AG10803 (cell line): ENCODE measurements around a stretch of chr14.

DNA sequence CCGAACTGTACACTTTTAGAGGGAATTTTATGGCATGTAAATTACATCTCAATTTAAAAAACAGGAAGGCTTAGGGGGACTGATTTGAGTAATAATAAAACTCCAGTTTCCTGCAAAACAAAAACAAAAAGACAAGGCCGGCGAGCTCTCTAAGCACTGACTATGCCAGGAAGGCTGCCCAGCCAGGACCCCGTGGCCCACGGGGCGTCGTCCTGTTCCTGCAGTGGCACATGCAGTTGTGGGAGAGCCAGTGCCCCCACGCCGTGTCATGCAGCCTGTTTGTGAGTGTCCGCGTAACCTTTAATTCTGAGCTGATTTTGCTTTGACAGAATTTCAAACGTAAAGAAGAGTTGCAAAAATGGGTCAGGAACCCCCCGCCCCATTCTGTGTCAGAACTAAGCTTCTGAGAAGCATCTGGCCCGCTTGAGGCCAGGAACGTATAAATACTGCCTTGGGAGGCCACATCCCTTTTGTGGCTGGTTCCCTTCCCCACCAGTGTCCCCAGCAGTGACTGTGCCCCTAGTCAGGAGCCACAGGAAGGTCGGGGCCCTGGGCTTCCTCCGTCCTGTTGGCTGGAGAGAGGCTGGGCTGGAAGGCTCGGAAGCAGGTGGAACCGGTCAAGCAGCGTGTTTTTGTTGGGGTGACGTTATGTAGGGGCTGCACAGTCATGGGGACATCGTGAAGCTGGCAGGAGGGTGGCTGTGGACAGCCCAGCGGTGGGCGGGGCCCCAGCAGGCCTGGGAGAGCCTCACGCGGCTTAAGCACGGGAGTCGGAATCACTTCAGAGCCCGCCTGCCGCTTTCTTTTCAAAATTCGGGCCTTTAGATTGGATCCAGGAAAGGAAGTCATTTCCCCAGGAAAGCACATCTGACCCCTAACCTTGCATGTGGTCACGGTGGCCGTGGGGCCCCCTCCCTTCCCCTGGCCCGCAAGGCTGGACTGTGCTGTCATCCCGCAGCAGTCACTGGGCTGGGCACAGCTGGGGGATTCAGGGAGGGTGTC, 10.2 kb downstream of the XRCC3 start:
- RRBS, result no CpG with 5 or more reads among the region's 35 CpGs

GRCh38 chr14:103752815-103753431, 37.3 kb downstream of the ZFYVE21 start:
- RRBS, result no CpG with 5 or more reads among the region's 7 CpGs

GRCh38 chr14:103828274-103828662, 19.1 kb downstream of the PPP1R13B start:
- RRBS, result no CpG with 5 or more reads among the region's 4 CpGs

GRCh38 chr14:103848231-103849252, 1.2 kb upstream of the PPP1R13B start:
- RRBS, result 4% methylated on average over 11 of the region's 50 CpGs

DNA sequence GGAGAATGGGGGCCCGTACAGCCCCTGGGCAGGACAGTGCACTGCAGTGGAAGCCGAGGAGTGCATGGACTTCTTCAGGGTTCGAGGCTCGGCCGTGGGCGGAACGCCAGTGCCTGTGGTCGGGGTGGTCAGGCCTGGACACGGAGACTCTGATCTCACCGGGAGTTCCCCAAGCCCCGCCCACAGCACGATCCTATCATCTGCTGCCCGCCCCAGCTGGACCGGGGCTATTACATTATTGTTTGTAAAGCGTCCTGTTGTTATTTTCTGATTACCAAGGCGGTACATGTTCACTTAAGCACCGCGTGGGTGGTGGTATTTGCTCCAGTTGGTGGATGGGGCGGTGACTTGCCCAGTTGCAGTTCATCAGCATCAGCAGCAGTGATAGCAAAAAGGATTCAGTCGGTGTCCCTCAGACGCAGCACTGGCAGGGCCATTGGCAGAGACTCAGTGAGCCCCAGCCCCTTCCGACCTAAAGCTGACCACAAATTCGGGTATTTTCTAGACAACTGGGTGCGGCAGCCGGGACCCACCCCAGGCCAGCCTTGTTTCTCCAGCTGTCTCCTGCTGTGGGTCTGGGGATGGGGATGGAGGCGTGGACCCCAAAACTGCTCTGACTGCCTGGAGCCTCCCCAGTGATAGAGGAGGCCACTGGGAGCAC, 31.6 kb downstream of the ATP5MJ start:
- RRBS, result 46% methylated on average over 5 of the region's 26 CpGs

DNA sequence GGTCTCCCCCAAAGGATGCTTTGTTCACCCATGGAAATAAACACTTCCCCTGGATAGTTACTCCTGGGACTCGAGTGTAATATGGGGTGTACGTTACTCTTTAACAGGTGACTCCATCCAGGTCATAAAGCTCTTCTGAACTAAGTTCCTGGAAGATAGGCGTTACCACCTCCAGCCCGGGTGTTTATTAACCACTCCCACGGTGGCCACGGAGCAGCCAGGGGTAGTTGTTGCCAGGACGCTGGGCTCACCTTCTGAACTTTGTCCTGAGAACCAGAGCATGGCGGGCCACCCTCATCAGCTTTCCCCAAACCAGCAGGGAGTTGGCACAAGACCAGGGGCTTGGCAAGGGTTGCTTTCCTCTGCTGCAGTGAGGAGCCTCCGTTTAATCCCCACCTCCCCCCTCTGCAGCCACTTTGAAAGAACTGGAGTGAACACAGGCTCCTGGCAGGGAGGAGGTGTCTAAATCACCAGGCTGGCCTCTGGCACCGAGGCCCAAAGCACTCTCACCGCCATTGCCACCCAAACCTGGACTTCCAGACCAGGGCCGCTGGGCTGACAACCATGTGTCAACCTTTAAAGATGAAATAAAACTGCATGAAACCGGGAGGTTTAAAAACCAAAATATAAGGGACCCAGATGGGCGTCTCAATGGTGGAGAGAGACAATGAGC, 24.2 kb downstream of the ATP5MJ start:
- RRBS, result no CpG with 5 or more reads among the region's 14 CpGs

- RRBS, result no CpG with 5 or more reads among the region's 3 CpGs
These were observed 36.6 kb upstream of the ASPG start for GRCh38 chr14:104048608-104049540.

DNA sequence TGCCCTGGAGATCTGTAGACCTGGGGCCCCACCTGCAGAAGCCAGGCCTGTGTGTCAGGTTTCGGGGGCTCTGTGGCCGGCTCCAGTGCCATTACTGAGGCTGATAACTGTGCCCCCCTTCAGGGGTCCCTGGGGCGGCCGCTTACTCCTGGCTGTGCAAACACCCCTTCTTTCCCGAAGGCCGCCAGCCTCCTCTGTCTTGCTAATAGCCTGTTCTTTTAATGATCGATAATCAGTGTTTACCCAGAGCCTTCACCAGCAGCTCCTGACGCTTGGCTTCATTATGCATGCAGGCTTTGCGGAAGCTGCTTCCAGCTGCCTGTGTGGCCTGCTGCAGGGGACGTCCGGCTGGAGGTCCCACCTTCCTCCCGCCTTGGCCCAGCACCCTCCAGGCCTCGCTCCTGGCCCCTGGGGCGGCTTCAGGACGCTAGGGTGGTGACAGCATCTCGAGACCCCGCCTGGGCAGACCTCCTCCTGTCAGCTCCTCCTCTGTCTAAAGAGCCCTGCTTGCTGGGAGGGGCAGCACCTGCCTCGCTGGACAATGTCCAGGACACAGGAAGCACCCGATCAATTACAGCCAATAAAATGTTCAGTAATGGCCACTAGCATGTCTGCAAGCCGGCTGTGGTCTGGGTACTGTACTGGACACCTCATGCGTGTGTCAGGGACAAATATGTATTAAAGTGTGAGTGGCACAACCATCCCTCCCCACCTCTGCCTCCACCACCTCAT, 153.1 kb downstream of the KIF26A start:
- RRBS, result no CpG with 5 or more reads among the region's 21 CpGs

- RRBS, result 1% methylated on average over 7 of the region's 33 CpGs
These were observed 12.0 kb upstream of the INF2 start for GRCh38 chr14:104677170-104677969.

GRCh38 chr14:104678352-104679003, 10.9 kb upstream of the INF2 start:
- RRBS, result no CpG with 5 or more reads among the region's 19 CpGs

DNA sequence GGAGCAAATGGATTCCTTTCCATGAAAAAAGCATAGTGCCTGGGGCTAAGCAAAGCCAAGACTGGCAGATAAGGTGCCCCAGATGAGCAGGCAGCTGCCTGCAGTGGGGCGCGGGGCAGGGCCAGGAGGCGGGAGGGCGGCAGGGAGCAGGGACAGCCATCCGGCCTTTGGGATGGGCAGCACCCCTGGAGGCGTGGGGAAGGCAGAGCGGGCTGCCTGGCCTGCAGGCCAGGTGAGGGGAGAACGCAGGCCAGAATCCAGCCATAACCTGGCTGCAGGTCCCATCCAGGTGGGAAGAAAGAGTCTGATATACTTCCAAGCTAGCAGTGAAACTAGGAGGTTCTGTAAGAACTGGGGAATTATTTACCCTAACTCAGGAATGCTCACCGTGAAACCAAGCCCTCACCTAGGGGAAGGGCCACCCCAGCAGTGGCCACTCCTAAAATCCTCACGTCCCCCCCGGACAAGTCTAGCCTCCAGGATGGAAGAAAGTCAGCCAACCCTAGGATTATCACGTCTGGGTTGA, 7.0 kb upstream of the INF2 start:
- RRBS, result no CpG with 5 or more reads among the region's 12 CpGs

- RRBS, result 29% methylated on average over 5 of the region's 15 CpGs
These were observed 8.4 kb downstream of the INF2 start for GRCh38 chr14:104697593-104698367.

DNA sequence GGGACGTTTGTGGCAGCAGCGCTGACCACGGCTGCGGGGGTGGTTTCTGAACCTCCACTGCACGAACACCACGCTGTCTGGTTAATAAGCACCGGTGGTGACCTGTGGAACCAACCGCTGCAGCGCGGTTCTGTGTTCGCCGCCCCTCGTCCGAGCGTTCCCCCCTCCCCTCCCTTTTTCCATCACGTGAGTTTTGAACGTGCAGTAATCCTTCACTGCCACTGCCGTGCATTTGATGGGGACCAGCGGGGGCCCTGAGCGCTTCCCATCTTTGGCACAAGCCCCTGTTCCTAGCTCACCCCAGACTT, 6.4 kb upstream of the ADSS1 start:
- RRBS, result no CpG with 5 or more reads among the region's 20 CpGs

DNA sequence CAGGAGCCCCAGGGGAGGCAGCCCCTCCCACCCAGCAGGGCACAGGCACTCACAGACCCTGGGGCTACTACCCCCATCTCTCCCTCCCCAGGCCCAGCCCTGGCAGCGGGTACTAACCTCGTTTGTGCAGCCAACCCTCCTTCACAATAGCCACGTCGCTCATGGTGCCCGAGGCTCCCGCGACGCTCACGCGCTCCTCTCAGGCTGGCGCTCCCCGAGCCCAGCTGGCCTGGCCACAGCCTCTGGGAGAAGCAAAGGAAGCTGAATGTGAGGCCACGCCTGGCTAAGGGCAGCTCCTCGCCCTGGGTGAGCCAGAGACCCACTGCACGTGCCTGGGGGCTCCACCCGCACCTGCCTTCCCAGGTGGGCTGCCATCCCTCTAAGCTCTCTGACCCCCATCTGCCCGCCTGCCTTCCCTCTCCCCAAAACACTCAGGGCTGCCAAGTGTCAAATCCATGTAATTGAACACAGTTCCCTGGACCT, 3.0 kb downstream of the AKT1 start:
- RRBS, result no CpG with 5 or more reads among the region's 17 CpGs

DNA sequence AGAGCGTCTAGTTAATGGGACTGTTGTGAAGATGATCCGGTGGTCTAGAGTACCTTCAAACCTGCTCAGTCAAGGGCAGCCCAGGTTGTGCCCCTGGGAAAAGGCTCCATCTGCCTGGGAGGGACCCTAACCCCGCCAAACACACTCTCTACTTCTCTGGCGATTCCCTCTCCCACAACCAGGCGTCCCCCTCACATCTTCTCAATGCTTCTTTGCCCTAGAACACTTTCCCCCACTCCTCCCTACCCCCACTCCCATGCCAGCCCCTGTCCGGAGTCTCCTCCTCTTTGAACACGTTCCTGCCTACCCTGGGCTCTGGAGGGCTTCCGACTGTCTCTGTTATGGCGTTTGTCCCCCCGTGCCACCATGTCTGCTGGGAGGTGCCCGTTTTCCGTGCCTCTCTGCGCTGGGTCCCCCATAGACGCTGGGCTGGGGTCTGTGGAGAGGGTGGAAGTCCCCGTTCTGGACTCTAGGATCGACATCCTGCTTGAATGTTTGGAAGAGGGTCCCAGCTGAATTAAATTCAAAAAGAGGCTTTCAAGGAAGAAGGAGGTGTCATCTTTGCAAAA, 1.3 kb upstream of the ZBTB42 start:
- RRBS, result no CpG with 5 or more reads among the region's 16 CpGs

- RRBS, result 91% methylated on average over 4 of the region's 29 CpGs
These were observed 1.6 kb downstream of the ZBTB42 start for GRCh38 chr14:104802237-104803153.

GRCh38 chr14:104843277-104843968, 21.6 kb upstream of the CEP170B start:
- RRBS, result 4% methylated on average over 34 of the region's 59 CpGs

DNA sequence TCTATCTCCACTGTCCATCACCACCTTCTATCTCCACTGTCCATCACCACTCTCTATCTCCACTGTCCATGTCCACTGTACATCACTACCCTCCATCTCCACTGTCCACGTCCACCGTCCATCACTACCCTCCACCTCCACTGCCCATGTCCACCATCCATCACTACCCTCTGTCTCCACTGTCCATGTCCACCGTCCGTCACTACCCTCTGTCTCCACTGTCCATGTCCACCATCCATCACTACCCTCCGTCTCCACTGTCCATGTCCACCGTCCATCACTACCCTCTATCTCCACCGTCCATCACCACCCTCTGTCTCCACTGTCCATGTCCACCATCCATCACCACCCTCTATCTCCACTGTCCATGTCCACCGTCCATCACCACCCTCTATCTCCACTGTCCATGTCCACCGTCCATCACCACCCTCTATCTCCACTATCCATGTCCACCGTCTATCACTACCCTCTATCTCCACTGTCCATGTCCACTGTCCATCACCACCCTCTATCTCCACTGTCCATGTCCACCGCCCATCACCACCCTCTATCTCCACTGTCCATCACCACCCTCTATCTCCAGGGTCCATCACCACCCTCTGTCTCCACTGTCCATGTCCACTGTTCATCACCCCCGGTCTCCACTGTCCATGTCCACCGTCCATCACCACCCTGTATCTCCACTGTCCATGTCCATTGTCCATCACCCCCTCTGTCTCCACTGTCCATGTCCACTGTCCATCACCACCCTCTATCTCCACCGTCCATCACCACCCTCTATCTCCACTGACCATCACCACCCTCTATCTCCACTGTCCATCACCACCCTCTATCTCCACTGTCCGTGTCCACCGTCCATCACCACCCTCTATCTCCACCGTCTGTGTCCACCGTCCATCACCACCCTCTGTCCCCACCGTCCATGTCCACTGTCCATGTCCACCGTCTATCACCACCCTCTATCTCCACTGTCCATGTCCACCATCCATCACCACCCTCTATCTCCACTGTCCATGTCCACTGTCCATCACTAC, 3.7 kb upstream of the CEP170B start:
- RRBS, result no CpG with 5 or more reads among the region's 20 CpGs

DNA sequence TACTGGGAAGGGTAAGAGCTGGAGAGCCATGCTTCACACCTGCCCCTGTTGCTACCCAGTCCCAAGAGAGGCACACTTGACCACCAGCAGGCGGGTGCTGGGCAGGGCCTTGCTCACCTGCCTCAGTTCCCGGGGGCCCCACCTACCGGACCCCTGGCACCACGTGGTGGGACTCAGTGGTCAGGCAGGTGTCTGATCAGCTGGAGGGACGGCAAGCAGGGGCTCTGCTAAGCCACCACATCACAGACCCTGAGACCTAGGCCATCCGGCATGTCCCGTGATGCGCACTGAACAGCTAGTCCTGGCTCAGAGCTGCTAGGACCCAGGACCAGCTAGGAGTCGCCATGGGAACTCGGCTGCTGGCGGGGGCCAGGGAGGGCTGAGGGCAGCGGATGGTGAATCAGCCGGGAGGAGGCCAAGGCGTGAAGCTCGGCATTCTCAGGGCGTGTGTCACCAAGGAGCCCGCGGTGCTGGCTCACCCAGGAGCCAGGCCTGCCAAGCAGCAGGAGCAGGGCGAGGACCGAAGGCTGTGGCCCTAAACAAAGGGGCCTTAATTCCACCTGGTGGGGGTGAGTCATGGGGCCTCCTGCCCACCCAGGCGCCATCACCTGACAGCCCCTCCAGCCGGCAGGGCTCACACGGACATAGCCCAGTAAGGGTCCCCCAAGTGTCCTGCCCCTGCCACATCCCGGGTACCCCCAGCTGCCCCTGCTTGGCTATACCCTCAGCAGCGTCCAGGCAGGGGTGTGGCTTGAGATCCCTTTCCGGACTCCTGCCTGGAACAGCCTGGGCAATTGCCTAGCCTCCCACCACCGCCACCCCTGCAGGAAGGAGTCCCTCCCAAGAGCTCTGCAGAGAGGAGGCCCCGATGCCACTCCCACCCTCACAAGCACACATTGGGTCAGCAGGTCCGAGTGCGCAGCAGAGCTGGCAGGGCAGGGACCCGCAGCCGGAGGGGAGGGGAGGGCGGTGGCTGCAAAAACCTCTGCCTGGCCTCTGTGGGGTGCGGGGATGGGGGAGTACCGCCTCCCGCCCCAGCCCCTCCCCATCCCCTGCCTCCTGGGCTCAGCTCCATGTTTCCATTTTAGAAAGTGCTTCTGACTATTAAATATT, 4.9 kb downstream of the AHNAK2 start:
- RRBS, result 2% methylated on average over 6 of the region's 36 CpGs

DNA sequence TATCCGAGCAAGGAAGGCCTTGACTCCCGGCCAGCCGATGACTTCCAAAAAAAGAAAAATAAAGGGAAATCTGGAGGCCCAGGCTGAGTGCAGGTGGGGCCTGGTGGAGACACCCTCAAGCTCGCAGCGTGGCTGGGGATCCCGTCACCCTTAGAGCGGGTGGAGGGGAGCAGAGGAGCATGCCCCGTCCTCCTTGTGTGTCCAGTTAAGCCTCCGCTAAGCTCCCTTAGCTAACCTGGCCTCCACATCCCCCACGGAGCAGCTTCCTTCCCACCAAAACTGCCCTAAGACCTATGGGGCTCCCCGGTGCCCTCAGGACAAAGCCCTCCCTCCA, 4.2 kb downstream of the AHNAK2 start:
- RRBS, result no CpG with 5 or more reads among the region's 11 CpGs